BJ (cell line): ENCODE results near the genes PIGX and MELTF.

- CAGE, long polyA plus RNA = no peak
- RRBS = no CpG with 5 or more reads among the region's 31 CpGs
These were observed 82.2 kb upstream of the TNK2 start for GRCh38 chr3:195990488-195991014.

DNA sequence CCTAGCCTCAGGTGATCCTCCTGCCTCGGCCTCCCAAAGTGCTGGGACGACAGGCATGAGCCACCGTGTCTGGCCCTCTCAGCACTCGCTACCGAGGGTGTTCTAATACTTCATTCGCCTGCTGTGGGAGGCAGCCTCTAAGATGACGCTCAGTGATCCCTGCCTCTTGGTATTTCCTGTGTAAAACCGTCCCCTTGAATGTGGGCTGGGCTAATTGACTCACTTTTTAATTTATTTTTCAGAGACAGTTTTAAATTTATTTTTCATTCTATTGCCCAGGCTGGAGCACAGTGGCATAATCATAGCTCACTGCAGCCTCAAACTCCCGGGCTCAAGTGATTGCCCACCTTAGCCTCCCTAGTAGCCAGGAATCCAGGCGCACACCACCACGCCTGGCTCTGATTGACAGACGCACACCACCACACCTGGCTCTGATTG, 62.9 kb upstream of the TFRC start:
- CAGE, long polyA plus RNA = no peak
- RRBS = no CpG with 5 or more reads among the region's 12 CpGs

GRCh38 chr3:196207784-196208057, 3.5 kb downstream of the ZDHHC19 start:
- CAGE, long polyA plus RNA = no peak
- RRBS = no CpG with 5 or more reads among the region's 19 CpGs

DNA sequence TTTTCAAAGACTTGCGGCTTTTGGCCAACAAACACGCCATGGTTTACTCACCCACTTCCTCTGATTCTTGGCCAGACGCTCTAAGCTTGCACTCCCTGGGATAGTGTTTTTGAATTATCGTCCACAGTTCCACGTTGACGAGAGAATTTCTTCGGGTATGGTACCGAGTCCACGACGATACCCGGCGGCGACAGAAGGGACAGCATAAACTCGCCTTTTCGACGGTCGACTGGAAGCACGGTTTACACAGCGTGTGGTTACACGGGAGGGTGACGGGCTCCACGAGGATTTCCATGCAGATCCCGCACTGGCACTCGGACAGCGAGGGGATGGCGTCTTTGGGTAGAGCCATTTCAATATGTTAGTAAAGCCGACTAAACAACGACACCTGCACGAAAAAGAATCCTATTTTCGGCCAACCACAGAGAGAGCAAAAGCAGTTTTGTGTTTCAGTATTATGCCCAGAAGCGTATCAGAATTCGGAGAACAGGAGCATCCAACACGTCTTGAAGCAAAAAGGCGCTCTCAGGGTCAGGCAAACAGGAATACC, 671 bp downstream of the RNF168 start:
- CAGE, long polyA plus RNA = no peak
- RRBS = no CpG with 5 or more reads among the region's 34 CpGs

DNA sequence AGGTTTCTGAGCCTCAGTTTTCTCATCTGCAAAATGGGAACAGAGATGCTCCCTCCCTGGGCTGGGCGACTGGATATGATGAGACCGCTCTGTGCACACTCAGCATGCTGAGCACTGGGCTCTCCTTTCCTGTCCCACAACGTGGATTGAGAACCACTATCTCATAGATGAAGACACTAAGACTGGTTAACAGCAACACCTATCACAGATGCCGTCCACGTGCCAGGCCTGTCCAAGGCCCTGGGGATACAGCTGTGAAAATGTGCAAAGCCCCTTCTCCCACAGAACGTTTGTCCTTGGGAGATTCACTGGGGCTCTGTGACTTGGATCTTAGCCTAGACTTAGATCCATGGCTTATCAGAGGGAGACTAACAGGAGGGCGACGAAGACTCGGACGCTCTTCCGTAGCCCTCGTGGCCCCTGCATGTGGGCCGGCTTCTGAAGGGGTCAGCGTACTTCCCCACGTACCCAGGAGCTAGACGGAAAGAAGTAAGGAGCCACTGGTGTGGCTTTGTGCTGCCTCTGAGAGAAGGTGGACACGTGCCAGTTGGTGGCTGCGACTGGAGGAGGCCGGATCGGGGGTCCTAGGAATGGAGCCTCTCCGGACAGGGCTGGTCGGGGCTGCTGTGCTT, 826 bp downstream of the NRROS start:
- CAGE, long polyA plus RNA = no peak
- RRBS = 68% methylated on average over 2 of the region's 22 CpGs

DNA sequence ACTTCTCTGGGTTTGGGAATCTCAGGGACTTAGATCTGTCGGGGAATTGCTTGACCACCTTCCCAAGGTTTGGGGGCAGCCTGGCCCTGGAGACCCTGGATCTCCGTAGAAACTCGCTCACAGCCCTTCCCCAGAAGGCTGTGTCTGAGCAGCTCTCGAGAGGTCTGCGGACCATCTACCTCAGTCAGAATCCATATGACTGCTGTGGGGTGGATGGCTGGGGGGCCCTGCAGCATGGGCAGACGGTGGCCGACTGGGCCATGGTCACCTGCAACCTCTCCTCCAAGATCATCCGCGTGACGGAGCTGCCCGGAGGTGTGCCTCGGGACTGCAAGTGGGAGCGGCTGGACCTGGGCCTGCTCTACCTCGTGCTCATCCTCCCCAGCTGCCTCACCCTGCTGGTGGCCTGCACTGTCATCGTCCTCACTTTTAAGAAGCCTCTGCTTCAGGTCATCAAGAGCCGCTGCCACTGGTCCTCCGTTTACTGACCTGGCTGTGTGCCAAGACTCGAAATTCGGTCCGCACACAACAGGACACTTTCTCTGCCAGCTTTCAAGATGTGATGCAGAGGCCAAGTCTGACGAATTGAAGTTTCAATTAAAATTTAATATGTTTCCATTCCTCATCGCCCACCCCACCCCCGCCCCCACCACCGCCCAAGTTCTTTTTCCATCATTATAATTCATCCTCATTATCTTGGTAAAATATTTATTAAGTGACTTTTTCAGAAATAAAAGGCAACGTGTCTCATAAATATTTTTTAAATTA, 21.9 kb downstream of the NRROS start:
- CAGE, long polyA plus RNA = no peak
- RRBS = no CpG with 5 or more reads among the region's 25 CpGs

DNA sequence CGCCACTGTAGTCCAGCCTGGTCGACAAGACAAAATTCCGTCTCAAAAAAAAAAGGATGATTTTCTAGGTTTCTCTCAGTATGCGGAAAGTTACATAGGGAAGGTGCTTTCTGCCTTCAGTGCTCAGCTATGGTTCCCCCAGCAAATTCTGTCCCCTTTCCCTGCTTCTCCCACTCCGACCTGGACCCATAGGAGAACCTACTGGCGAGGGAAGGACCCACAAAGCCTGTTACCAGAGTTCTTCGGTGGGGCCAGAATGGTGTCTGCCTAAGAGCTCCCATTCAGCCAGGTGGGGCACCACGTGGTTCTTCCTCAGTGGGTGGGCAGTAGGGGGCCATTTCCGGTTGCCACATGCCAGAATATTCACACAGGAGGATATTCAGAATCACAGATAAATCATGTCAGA, 25.5 kb downstream of the NRROS start:
- CAGE, long polyA plus RNA = no peak
- RRBS = no CpG with 5 or more reads among the region's 9 CpGs

DNA sequence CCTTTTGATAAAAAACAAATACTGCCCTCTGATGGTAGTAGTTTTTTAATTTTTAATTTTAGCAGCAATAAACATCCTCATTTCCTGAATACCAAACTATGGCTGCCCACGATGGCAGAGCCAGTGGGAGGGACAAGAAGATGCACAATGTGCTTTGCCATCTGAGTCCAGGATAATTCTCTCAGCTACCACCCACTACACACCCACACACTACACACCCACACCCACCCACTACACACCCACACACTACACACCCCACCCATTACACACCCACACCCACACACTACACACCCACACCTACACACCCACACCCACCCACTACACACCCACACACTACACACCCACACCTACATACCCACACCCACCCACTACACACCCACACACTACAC, 17.8 kb downstream of the CEP19 start:
- CAGE, long polyA plus RNA = no peak
- RRBS = no CpG with 5 or more reads among the region's 1 CpG

- CAGE, long polyA plus RNA = no peak
- RRBS = under 1% methylated on average over 7 of the region's 23 CpGs
These were observed 295 bp downstream of the CEP19 start for GRCh38 chr3:196711742-196712167.

- CAGE, long polyA plus RNA = no peak
- RRBS = 1% methylated on average over 63 of the region's 107 CpGs
These were observed at the start of gene PIGX for GRCh38 chr3:196712168-196713157. TSS of gene PIGX (plus strand) at chr3:196712377.

- CAGE, long polyA plus RNA = no peak
- RRBS = no CpG with 5 or more reads among the region's 5 CpGs
These were observed 1.6 kb downstream of the PAK2 start for GRCh38 chr3:196741335-196741677.

GRCh38 chr3:196832069-196832552, 35.6 kb upstream of the SENP5 start:
- CAGE, long polyA plus RNA = no peak
- RRBS = no CpG with 5 or more reads among the region's 6 CpGs

GRCh38 chr3:196905316-196905846, 36.9 kb downstream of the NCBP2 start:
- CAGE, long polyA plus RNA = no peak
- RRBS = no CpG with 5 or more reads among the region's 7 CpGs

- CAGE, long polyA plus RNA = no peak
- RRBS = no CpG with 5 or more reads among the region's 43 CpGs
These were observed 647 bp downstream of the NCBP2 start for GRCh38 chr3:196941497-196942265.

GRCh38 chr3:196988325-196988914, 19.8 kb upstream of the PIGZ start:
- CAGE, long polyA plus RNA = no peak
- RRBS = no CpG with 5 or more reads among the region's 9 CpGs

DNA sequence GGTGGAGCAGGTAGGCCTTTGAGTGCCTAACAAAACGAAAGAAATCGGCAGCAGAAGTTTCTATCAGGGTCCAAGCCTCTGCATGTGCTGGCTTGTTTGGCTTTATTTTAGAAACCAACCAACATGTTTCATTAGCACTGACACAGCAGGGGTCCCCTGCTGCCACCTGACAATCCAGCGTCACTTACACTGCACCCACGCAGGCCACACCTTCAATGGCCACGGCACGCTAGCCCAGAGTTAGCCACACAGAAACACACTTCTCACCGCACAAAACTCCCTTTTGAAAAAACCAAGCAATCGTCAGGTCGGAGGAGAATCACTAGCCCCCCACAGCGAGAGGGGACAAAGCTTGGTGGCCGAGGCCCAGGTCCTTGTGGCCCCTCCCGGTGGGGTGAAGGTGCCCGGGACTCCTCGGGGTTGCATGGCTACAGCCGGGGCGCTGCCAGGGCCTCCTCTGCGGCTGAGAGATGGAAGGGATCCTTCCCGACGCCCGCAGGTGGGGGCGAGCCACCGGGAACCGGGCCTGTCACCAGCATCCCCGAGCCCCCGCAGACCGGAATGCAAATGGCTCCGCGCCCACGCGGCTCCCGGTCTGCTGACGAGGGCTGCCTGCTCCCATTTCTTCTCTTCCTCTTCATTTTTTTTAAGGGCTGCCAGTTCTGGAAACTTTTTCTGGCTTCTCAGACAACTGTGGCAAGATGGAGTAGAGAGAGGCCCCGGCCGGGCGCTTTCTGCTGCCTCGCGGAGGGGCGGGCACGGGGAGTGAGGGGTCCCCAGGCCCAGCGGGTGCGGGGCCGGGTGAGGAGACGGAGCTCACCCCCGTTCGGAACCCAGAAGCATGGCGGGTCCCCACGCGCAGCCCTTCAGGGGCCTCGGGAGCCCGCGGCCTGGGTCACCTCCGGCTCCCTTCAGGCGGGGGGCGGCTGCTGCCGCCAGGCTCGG, 27.7 kb downstream of the MELTF start:
- CAGE, long polyA plus RNA = no peak
- RRBS = 17% methylated on average over 25 of the region's 56 CpGs

DNA sequence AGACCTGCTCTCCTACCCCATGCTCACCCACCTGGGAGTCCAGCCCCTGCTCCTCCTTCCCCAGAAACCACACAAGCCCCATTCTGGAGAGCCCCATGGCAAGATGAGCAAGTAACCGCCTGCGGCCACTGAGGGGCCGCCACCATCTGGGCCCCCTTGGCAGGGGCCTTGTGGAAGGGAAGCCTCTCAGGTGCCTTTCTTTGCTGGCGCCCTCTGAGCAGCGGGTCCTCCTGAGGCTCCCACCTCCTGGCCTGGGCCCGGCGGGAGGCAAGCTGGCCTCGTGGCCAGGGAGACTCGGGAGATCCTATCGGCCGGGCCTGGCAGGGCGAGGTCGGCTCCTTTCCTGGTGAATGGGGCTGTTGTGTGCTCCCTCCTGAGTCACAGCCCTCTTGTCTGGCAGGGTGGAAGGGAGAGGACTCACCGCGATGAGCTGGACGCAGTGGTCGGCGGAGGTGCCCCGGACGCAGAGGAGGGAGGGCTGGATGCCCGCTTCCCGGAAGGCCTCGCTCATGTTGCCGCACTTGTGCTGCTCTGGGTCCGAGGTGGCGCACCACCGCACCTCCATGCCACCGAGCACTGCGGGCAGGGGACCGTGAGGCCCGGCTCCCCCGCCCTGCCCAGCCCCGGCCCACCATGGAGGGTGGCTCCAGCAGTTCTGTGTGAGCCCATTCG, 2.1 kb downstream of the MELTF start:
- CAGE, long polyA plus RNA = no peak
- RRBS = 92% methylated on average over 8 of the region's 34 CpGs

GRCh38 chr3:197029268-197030430, at the start of gene MELTF:
TSS of gene MELTF (minus strand) at chr3:197029817.
- CAGE, long polyA plus RNA = no peak
- RRBS = 3% methylated on average over 39 of the region's 101 CpGs

- CAGE, long polyA plus RNA = no peak
- RRBS = no CpG with 5 or more reads among the region's 12 CpGs
These were observed 954 bp upstream of the MELTF start for GRCh38 chr3:197030540-197031002.

- CAGE, long polyA plus RNA = no peak
- RRBS = no CpG with 5 or more reads among the region's 5 CpGs
These were observed 30.5 kb upstream of the MELTF start for GRCh38 chr3:197060182-197060468.